Testis (tissue), 5 donors: ENCODE measurements around a stretch of chr2.

- PRO-cap, 3 experiments: peak in 3 of 3 experiments; most common plus-strand start chr2:171161277 (in 2); most common minus-strand start chr2:171161181 (in 3)
- RAMPAGE, long total RNA, 2 experiments: no peak in any of the 2 experiments
- RRBS: 1% methylated on average over 12 of the region's 55 CpGs
Observed at GRCh38 chr2:171160986-171161657, 429 bp upstream of the TLK1 start.

GRCh38 chr2:171210749-171211387 lies 50.2 kb upstream of the TLK1 start:
- PRO-cap, 3 experiments: no peak in any of the 3 experiments
- RAMPAGE, long total RNA, 2 experiments: no peak in any of the 2 experiments
- RRBS: no CpG with 5 or more reads among the region's 10 CpGs

GRCh38 chr2:171315923-171316485 lies 117.8 kb downstream of the METTL8 start:
- PRO-cap, 3 experiments: no peak in any of the 3 experiments
- RAMPAGE, long total RNA, 2 experiments: no peak in any of the 2 experiments
- RRBS: no CpG with 5 or more reads among the region's 6 CpGs

- PRO-cap, 3 experiments: no peak in any of the 3 experiments
- RAMPAGE, long total RNA, 2 experiments: no peak in any of the 2 experiments
- RRBS: no CpG with 5 or more reads among the region's 4 CpGs
Observed at GRCh38 chr2:171534819-171535404, 12.6 kb downstream of the CYBRD1 start.

- PRO-cap, 3 experiments: no peak in any of the 3 experiments
- RAMPAGE, long total RNA, 2 experiments: no peak in any of the 2 experiments
- RRBS: no CpG with 5 or more reads among the region's 1 CpG
Observed at GRCh38 chr2:171935900-171936515, 13.7 kb downstream of the HAT1 start.

DNA sequence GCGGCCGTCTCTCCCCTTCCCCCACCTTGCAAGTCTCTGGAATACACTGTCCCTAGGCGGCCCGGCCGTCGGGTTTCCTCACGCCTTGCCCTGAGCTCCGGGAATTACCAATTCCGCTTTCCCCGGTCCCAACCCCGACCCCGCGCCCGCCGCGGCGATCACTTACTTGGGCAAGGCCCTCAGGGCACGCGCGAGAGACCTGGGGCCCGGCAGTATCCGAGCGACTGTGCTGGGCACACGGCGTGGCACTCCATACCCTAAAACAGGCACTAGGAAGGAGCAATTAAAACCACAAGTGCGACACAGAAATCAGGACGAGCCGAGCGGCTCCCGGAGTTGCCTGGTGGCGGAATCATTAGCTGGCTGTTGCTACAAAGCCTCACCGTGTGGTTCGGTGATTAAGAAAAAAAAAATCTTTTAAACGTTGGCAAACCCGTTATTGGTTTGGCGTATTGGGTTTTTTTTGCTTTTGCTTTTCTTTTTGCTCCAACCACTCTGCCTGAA lies 2.1 kb upstream of the DLX1 start:
- PRO-cap, 3 experiments: no peak in any of the 3 experiments
- RAMPAGE, long total RNA, 2 experiments: no peak in any of the 2 experiments
- RRBS: 2% methylated on average over 16 of the region's 36 CpGs

DNA sequence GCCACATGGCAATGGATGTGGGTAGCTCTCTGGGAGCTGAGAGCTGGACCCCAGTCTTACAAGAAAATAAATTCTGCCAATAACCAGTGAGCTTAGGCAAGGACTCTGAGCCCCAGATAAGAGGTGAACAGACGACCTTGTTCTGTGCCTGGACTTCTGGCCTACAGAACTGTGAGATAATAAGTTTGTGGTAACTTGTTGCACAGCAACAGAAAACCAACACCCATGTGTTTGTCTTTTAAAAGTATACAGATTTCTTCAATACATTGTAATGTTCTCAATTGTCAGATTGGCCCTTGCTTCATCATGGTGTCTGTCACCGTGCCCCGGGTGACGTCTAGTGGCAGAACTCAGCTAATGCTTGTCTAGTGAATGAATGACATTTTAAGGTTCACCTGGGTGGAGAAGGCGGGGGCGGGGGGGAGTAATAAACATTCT lies 123.5 kb upstream of the DLX2 start:
- PRO-cap, 3 experiments: no peak in any of the 3 experiments
- RAMPAGE, long total RNA, 2 experiments: no peak in any of the 2 experiments
- RRBS: no CpG with 5 or more reads among the region's 6 CpGs

- PRO-cap, 3 experiments: no peak in any of the 3 experiments
- RAMPAGE, long total RNA, 2 experiments: no peak in any of the 2 experiments
- RRBS: no CpG with 5 or more reads among the region's 7 CpGs
Observed at GRCh38 chr2:172473959-172474449, 46.6 kb downstream of the ITGA6 start.

GRCh38 chr2:172490754-172491542 lies 63.6 kb downstream of the ITGA6 start:
- PRO-cap, 3 experiments: no peak in any of the 3 experiments
- RAMPAGE, long total RNA, 2 experiments: no peak in any of the 2 experiments
- RRBS: no CpG with 5 or more reads among the region's 10 CpGs

GRCh38 chr2:172556282-172556838 lies 470 bp downstream of the PDK1 start:
- PRO-cap, 3 experiments: peak in 3 of 3 experiments; most common plus-strand start chr2:172556509 (in 1); most common minus-strand start chr2:172556471 (in 3)
- RAMPAGE, long total RNA, 2 experiments: no peak in any of the 2 experiments
- RRBS: 1% methylated on average over 30 of the region's 50 CpGs

DNA sequence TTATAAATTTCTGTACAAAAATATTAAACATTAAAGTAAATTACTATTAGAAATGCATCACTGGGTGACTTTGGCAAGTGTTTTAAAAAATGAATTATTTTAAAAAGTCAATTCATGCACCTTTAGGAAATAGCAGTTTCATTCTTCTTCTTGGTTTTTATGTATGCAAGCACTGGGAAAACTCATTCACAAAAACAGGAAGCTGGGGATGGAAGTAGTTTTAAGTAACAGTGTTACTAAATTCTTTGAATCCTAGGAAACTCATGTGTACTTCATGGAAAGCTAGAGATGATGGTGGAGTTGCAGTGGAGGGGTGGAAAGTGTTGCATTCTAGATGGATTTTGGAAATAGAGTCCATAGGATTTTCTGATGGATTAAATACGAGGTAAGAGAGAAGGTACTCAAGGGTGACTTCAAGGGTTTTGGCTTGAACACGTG lies 142.7 kb upstream of the MAP3K20 start:
- PRO-cap, 3 experiments: no peak in any of the 3 experiments
- RAMPAGE, long total RNA, 2 experiments: start-site peak on the plus strand in 1 of 2 experiments, centred at position 90 of the sequence, 19 reads per replicate
- RRBS: no CpG with 5 or more reads among the region's 2 CpGs

DNA sequence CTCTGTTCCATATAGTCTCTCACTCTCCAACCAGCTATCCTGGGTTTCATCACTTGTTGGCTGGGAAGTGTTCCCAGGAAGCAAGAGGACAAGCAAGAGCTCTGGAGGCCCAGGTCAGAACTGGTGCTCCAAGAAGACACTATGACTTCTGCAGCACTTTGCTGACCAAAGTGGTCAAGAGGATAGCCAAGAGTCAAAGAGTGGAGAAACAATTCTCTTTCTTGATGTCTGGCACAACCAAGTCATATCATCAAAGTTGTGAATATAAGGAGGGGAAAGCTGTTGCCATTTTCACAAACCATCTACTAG lies 17.4 kb upstream of the MAP3K20 start:
- PRO-cap, 3 experiments: no peak in any of the 3 experiments
- RAMPAGE, long total RNA, 2 experiments: no peak in any of the 2 experiments

DNA sequence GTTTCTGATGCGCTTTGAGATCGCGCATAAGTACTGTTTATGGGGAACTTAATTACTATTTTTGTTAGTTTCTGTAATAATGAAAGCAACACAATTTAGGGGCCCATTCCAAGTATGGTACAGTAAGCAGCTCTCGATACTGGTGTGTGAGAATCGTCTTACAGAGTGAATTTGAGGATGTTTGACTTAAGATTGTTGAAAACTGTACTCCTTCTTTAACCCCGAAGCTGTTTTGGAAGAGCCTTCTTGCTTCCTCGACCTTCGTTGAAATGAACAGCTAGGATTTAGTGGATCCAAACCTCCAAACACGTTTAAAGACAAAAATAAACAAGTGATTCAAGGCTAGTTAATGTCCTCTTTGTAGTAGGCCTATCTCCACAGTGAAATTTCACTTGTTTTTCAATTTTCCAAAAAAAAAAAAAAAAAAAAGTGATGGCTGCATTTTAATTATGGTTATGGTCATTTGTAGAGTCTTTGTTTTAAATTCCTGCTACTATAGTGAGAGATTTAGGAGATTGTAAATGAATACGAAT lies 1.4 kb downstream of the MAP3K20 start:
- PRO-cap, 3 experiments: peak in 3 of 3 experiments; most common plus-strand start position 136 of the sequence (in 1); most common minus-strand start position 266 of the sequence (in 3)
- RAMPAGE, long total RNA, 2 experiments: no peak in any of the 2 experiments
- RRBS: no CpG with 5 or more reads among the region's 10 CpGs

DNA sequence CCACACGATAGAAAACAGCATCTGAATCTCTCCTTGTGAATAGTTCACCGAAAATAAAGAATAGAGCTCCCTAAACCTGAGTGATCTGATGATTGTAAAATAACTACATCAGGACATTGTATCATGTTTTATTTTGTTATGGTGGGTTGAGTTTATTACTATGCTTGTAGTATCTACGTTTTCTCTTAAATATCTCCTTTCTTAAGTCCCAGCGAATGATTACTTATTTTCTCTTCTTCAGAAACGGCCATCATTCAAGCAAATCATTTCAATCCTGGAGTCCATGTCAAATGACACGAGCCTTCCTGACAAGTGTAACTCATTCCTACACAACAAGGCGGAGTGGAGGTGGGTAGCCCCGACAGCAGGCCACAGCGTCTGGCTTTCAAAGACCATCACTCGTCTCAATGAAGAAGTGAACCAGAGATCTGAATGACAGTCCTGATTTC lies 133.9 kb downstream of the MAP3K20 start:
- PRO-cap, 3 experiments: no peak in any of the 3 experiments
- RAMPAGE, long total RNA, 2 experiments: no peak in any of the 2 experiments
- RRBS: no CpG with 5 or more reads among the region's 10 CpGs

DNA sequence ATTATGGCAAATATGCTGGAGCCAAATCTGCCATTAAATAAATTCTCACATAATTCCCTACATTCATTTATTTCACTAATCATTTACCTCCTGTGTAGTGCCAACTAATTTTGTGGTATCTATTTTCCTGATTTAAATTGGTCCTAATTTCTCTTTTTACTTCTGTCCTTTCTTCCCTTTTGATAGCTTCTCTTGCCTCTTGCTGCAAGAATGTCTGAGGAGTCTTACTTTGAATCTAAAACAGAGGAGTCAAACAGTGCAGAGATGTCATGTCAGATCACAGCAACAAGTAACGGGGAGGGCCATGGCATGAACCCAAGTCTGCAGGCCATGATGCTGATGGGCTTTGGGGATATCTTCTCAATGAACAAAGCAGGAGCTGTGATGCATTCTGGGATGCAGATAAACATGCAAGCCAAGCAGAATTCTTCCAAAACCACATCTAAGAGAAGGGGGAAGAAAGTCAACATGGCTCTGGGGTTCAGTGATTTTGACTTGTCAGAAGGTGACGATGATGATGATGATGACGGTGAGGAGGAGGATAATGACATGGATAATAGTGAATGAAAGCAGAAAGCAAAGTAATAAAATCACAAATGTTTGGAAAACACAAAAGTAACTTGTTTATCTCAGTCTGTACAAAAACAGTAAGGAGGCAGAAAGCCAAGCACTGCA lies 133.6 kb upstream of the CDCA7 start:
- PRO-cap, 3 experiments: no peak in any of the 3 experiments
- RAMPAGE, long total RNA, 2 experiments: no peak in any of the 2 experiments
- RRBS: no CpG with 5 or more reads among the region's 3 CpGs

DNA sequence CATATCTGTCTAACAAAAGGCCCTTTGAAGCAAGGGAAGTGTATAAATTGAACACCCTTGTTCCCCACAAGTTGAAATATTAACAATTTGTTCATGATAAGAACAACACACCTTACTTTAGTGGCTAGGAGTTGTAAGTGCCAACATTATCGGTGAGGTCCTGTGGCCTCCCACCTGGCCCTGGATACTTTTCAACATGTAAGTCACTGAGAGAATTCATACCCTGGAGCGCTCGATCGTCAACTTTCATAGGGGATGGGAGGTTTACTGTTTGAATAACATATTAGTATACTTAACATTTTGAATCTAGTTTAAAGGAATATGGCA lies 116.2 kb upstream of the CDCA7 start:
- PRO-cap, 3 experiments: no peak in any of the 3 experiments
- RAMPAGE, long total RNA, 2 experiments: no peak in any of the 2 experiments
- RRBS: no CpG with 5 or more reads among the region's 4 CpGs

- PRO-cap, 3 experiments: no peak in any of the 3 experiments
- RAMPAGE, long total RNA, 2 experiments: no peak in any of the 2 experiments
- RRBS: no CpG with 5 or more reads among the region's 17 CpGs
Observed at GRCh38 chr2:173264370-173265227, 90.1 kb upstream of the CDCA7 start.

DNA sequence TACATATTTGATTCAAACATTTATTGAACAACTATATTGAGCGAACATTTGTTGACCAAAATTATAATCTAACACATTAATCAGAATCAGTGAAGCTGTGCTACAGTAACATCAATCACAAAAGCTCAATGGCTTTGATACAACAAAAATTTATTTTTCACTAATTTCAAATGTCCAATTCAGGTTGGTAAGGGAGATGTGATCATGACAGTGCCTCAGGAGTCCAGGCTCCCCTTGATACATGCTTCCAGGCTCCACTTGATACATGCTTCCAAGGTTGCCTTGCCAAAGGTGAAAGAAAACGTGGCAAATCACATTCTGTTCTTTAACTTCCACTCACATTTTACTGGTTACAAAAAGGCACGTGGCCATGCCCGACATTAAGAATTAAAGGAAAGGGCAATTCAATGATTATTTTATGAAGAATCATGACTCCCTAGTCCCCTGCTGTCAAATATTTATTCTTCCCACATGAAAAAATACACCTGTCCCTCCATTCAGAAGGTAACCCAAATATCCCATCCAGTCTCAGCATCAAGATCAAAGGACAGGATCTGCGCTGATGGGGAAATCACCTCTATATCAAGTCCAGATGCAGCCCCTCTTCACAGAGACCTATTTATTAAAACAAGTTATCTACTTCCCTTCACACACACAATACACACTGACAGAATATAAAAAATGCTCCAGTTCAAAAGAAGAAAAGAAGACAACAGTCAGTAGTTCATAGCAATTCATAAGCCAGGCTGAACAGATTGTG lies 36.1 kb downstream of the SP3 start:
- PRO-cap, 3 experiments: no peak in any of the 3 experiments
- RAMPAGE, long total RNA, 2 experiments: no peak in any of the 2 experiments
- RRBS: no CpG with 5 or more reads among the region's 5 CpGs

DNA sequence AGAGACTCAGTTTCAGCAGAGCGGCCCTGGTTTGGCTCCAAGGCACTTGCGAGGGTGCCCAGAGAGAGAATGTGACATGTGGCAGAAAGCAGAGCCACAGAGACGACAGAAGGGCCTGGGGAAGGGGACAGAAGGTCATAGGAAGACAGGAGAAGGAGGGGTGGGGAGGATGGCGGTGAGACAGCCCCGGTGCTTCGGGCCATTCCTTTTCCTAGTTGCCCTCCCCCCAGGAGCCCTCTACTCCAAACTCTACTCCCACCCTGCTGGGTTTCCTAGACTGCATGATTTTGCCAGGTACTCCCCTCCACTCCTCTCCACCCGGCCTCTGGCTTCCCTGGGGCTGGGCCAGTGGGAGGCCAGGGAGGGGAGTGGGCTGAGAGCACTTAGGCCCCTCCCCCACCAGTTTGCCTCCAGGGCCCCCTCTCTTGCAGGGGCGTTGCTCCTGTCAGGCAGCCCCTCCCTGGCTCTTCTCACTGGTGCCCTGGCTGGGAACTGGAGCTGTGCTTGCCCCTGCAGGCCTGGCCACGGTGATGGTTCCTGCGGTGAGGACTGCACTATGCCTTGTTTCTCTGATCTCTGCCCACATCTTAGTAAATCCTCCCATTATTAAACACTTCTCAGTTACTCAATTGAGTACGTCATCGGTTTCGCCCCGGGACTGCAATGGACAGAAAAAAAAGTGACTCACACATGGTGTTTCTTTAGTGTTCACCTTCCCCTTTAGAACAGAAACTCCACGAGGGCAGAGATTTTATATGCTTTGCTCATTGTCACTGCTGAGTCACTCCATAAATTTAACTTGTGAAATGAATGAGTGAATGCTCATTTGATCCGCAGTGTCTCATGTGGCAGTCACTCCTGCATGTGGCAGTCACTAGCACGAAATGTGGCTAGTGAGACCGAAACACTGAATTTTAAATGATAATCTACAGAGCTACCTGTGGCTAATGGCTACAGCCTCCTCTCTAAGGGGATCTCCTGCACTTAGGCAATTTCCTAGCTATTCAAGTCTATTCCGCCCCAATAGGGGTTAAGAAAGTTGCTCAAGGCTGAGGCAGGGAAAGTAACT lies 58.8 kb upstream of the SP3 start:
- PRO-cap, 3 experiments: no peak in any of the 3 experiments
- RAMPAGE, long total RNA, 2 experiments: no peak in any of the 2 experiments
- RRBS: no CpG with 5 or more reads among the region's 19 CpGs

- PRO-cap, 3 experiments: no peak in any of the 3 experiments
- RAMPAGE, long total RNA, 2 experiments: no peak in any of the 2 experiments
- RRBS: 17% methylated on average over 6 of the region's 30 CpGs
Observed at GRCh38 chr2:174026025-174026869, 61.1 kb upstream of the SP3 start.